GM12878 (cell line): ENCODE results near the gene RBM10.

DNA sequence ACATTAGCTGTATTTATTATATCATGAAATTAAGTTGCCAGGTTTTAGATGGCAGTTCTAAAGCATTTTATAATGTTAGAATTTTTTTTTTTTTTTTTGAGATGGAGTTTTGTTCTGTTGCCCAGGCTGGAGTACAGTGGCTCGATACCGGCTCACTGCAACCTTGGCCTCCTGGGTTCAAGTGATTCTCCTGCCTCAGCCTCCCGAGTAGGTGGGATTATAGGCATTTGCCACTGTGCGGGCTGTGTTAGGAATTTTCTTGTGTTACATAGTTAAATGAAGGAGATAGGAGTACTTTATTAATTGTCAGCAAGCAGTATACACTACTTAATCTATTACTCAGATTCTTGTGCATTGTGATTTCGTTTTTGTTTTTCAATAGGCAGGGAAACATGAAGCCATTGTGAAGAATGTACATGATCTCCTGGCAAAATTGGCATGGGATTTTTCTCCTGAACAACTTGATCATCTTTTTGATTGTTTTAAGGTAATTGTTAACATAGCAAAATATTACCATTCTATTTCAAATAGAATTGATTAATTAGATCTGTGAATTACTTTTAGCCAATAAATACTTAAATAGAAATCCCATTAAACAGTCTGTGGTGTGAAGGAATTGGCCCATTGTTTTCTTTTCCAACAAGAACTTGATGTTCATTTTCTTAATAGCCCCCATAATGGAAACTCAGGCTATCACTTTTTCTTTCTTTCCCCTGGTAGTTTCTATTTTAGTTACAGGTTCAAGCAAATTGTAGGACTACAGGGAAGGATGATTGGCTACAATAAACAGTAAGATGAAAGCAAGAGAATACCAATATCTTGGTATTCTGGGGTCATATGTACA is 59.1 kb downstream of the USP9X start:
- RAMPAGE, long total RNA, result no peak
- RRBS, 2 experiments, result no CpG with 5 or more reads among the region's 5 CpGs
CAGE:
- cytosol, long polyA minus RNA, result no peak
- cytosol, long polyA plus RNA, result no peak
- long polyA plus RNA, result no peak
- nucleolus, long total RNA, result no peak
- nucleus, long polyA plus RNA, result no peak
- nucleus, long total RNA, result no peak

DNA sequence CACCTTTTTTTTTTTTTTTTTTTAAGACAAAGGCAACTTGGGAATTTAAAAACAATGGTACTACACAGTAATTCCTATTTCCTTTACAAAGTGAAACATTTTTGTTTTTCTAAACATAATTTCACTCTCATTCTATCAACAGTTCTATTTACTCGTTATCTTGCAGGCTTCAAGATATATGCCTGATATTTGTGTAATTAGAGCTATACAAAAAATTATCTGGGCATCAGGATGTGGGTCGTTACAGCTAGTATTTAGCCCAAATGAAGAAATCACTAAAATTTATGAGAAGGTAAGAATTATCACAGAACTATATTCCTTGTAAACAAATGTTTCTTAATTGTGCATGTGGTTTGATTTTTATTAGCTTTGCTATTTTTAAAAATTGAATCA is 102.6 kb downstream of the USP9X start:
- RAMPAGE, long total RNA, result no peak
- RRBS, 2 experiments, result no CpG with 5 or more reads among the region's 2 CpGs
CAGE:
- cytosol, long polyA minus RNA, result no peak
- cytosol, long polyA plus RNA, result no peak
- long polyA plus RNA, result no peak
- nucleolus, long total RNA, result no peak
- nucleus, long polyA plus RNA, result no peak
- nucleus, long total RNA, result no peak

- RAMPAGE, long total RNA, result no peak
- RRBS, 2 experiments, result no CpG with 5 or more reads among the region's 9 CpGs
CAGE:
- cytosol, long polyA minus RNA, result no peak
- cytosol, long polyA plus RNA, result no peak
- long polyA plus RNA, result no peak
- nucleolus, long total RNA, result no peak
- nucleus, long polyA plus RNA, result no peak
- nucleus, long total RNA, result no peak
Observed at GRCh38 chrX:41302281-41302812, 31.6 kb upstream of the DDX3X start.

DNA sequence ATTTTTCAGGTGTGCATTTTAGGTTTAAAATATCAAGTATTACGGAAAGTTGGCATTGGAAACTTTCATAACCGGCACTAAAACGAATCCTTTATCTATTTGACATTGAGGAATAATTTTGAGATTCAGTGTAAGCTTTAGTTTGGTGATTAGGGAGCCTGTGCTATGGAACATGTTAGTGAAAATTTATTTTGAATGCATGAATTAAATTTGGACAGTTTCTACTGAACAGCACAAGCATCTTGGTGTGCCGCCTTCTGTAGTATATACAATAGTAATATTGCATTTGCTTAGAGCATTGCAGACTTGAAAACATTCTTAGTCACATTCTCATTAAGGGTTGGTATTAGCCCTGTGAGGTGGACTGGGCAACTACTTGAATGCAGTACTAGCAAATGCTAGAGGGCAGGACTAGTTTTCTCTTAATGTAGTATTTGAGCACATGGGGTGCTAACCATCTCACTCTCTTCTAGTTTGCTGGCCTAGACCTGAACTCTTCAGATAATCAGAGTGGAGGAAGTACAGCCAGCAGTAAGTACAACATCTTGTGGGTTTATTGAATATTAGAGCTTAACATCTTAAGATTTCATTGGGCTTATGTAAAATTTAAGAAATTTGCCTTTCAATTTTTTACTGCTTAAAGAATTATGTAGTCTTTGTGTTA is 3.1 kb downstream of the DDX3X start:
- RAMPAGE, long total RNA, result no peak
- RRBS, 2 experiments, result no CpG with 5 or more reads among the region's 4 CpGs
CAGE:
- cytosol, long polyA minus RNA, result start-site peak on the plus strand centred at position 563 of the sequence, 8 bp wide, 55 reads
- cytosol, long polyA plus RNA, result no peak
- long polyA plus RNA, result no peak
- nucleolus, long total RNA, result no peak
- nucleus, long polyA plus RNA, result no peak
- nucleus, long total RNA, result no peak

GRCh38 chrX:41347955-41349202 is 14.4 kb downstream of the DDX3X start:
- RAMPAGE, long total RNA, result no peak
- RRBS, 2 experiments, result no CpG with 5 or more reads among the region's 11 CpGs
CAGE:
- cytosol, long polyA minus RNA, result start-site peak on the plus strand at chrX:41348254-41348262, 42 reads
- cytosol, long polyA plus RNA, result no peak
- long polyA plus RNA, result no peak
- nucleolus, long total RNA, result no peak
- nucleus, long polyA plus RNA, result no peak
- nucleus, long total RNA, result no peak

GRCh38 chrX:41449427-41450104 is 2.4 kb downstream of the NYX start:
- RAMPAGE, long total RNA, result no peak
- RRBS, 2 experiments, result no CpG with 5 or more reads among the region's 11 CpGs
CAGE:
- cytosol, long polyA minus RNA, result no peak
- cytosol, long polyA plus RNA, result no peak
- long polyA plus RNA, result no peak
- nucleolus, long total RNA, result no peak
- nucleus, long polyA plus RNA, result no peak
- nucleus, long total RNA, result no peak

GRCh38 chrX:41559305-41560165 is 112.4 kb downstream of the NYX start:
- RAMPAGE, long total RNA, result no peak
- RRBS, 2 experiments, result no CpG with 5 or more reads among the region's 7 CpGs
CAGE:
- cytosol, long polyA minus RNA, result no peak
- cytosol, long polyA plus RNA, result no peak
- long polyA plus RNA, result no peak
- nucleolus, long total RNA, result no peak
- nucleus, long polyA plus RNA, result no peak
- nucleus, long total RNA, result no peak

GRCh38 chrX:41718772-41718973 is 5.3 kb upstream of the GPR82 start:
- RAMPAGE, long total RNA, result no peak
- RRBS, 2 experiments, result no CpG with 5 or more reads among the region's 1 CpG
CAGE:
- cytosol, long polyA minus RNA, result no peak
- cytosol, long polyA plus RNA, result no peak
- long polyA plus RNA, result no peak
- nucleolus, long total RNA, result no peak
- nucleus, long polyA plus RNA, result no peak
- nucleus, long total RNA, result no peak

- RAMPAGE, long total RNA, result no peak
- RRBS, 2 experiments, result no CpG with 5 or more reads among the region's 5 CpGs
CAGE:
- cytosol, long polyA minus RNA, result no peak
- cytosol, long polyA plus RNA, result no peak
- long polyA plus RNA, result no peak
- nucleolus, long total RNA, result no peak
- nucleus, long polyA plus RNA, result no peak
- nucleus, long total RNA, result no peak
Observed at GRCh38 chrX:41822780-41823596, 99.0 kb downstream of the GPR82 start.

DNA sequence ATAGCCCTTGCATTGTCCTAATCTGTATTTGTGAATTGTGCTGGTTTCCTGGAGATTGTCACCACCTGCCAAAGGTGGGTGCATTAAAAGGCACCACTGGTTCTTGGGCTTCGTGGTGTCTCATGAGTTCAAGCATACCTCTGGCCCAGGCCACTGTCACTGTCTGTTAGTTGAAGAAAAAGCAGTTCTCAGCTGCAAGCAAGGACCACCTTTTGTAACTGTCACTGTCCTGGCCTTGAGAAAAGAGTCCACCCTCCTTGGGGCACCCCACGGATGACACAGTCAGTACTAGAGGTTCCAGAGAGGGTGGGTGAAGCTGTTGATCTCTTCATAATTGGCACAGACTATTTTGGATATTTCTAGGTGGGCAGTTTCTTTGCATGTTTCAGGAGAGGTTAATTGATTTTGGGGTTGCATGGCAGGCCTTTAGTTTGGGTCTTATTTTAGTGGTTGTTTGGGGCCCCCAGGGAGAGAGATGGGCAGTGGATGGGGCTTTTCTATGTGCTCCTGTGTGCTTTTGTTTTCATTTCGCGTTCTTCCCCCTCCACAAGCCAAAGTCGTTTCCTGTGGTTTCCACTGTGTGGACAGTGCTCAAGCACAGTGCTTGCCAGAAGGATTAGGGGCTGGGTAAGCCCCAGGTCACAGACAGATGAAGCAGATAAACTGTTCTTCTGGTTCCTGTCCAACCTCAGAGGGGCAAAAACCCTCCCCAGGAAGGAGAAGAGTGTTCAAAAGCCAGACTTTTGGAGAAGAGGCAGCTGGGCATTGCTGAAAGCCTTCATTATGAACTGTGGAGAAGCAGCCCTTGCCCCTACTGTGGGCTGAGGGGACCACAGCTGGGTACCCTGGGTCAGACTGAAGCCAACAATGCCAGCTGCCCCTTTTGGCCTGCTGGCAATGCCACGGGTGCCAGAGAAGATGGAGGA is 156.3 kb upstream of the PPP1R2C start:
- RAMPAGE, long total RNA, result no peak
- RRBS, 2 experiments, result no CpG with 5 or more reads among the region's 6 CpGs
CAGE:
- cytosol, long polyA minus RNA, result no peak
- cytosol, long polyA plus RNA, result no peak
- long polyA plus RNA, result no peak
- nucleolus, long total RNA, result no peak
- nucleus, long polyA plus RNA, result no peak
- nucleus, long total RNA, result no peak

DNA sequence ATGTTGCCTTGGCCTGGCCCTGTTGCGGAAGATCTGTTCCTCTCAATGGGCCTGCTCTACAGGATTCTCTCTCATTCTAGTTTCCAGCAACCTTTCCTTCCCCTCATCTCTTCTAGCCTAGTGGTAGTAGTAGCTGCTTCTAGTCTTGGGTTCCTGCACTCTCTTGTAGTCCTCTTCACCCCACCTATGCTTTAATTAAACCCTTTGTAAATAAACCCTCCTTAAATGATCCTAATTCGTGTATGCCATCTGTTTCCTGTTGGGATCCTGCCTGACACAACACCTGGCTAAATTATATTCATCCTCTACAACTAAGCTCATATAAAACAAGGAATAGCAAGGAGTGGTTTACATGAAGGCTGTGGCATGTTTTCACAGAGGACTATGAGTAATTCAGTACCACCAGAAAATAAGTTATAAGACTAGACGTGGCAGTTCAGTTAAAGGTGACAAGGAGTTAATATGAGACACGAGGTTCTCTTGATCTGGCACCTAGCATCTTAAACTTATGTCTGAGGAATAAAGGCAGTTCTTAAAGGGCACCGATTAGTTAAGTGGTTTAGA is 95.6 kb upstream of the MAOA start:
- RAMPAGE, long total RNA, result no peak
- RRBS, 2 experiments, result no CpG with 5 or more reads among the region's 5 CpGs
CAGE:
- cytosol, long polyA minus RNA, result no peak
- cytosol, long polyA plus RNA, result no peak
- long polyA plus RNA, result no peak
- nucleolus, long total RNA, result no peak
- nucleus, long polyA plus RNA, result no peak
- nucleus, long total RNA, result no peak

DNA sequence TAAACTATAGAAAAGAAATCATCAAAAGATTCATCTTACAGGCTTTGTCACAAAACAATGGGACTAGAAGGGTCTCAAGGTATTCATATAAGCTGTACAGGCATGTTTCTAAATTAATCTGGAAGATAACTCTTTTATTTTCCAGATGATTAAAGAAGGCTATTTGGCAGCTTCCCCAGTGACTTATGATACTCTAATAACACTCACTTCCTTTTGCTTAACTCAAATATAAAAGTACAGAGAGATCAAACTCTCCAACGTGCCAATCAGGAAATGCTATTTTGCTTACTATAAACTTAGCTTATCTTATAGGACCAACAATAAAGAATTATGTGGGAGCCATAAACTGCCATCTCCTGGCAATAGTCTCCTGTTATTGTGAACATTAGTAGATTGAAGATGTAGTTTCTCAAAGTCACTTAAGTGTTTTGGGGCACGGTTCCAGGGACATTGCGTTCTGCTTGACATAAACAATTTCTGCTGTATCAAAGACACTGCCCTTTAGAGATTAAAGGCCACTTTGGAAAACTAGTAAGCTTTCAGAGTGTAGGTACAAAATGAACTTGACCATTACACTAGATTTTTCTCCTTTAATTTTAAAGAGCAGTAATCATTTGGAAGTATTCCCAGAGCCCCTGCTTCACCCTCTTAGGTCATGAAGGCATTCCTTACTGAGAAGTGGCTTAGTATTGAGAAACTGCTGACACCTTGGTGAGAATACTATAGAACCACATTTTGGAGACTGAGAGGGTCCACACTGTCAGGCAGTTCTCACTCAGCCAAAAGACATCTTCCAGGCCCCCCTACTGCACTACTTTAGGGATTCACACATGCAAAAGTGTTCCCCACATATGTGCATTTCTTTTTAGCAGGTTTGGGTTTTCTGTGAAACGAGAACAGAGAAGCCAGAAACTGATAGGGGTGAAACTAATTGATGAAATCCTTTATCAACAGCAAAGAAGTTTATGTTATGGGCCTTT is 51.9 kb downstream of the MAOA start:
- RAMPAGE, long total RNA, result no peak
- RRBS, 2 experiments, result no CpG with 5 or more reads among the region's 4 CpGs
CAGE:
- cytosol, long polyA minus RNA, result no peak
- cytosol, long polyA plus RNA, result no peak
- long polyA plus RNA, result no peak
- nucleolus, long total RNA, result no peak
- nucleus, long polyA plus RNA, result no peak
- nucleus, long total RNA, result no peak

DNA sequence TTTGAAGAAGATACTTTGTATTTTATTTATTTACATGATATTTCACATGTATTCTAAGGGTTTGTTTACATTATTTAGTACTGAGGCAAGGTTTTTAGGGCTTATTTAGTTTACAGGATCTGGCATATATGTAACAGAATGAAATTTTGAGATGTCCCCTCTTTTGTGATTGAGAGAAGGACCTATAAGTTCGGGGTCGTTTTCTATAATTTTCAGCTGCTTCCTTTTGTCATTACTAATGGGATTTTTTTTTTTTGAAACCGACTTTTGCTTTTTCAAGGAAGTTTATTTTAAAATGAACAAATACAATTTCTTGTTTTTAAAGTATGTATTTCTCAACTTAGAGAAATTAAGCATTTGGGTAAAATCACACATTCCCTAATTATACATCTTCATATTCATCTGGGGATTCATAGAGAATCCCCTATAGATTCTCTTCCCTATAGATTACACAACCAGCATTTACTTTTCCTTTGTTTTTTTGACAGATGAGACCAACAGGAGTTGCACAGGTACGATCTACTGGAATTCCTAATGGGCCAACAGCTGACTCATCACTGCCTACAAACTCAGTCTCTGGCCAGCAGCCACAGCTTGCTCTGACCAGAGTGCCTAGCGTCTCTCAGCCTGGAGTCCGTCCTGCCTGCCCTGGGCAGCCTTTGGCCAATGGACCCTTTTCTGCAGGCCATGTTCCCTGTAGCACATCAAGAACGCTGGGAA is 137.6 kb downstream of the DIPK2B start:
- RAMPAGE, long total RNA, result no peak
- RRBS, 2 experiments, result no CpG with 5 or more reads among the region's 7 CpGs
CAGE:
- cytosol, long polyA minus RNA, result start-site peak on the plus strand centred at position 657 of the sequence, 9 bp wide, 27 reads
- cytosol, long polyA plus RNA, result no peak
- long polyA plus RNA, result no peak
- nucleolus, long total RNA, result no peak
- nucleus, long polyA plus RNA, result no peak
- nucleus, long total RNA, result start-site peak on the plus strand centred at position 244 of the sequence, 5 bp wide, 33 reads

DNA sequence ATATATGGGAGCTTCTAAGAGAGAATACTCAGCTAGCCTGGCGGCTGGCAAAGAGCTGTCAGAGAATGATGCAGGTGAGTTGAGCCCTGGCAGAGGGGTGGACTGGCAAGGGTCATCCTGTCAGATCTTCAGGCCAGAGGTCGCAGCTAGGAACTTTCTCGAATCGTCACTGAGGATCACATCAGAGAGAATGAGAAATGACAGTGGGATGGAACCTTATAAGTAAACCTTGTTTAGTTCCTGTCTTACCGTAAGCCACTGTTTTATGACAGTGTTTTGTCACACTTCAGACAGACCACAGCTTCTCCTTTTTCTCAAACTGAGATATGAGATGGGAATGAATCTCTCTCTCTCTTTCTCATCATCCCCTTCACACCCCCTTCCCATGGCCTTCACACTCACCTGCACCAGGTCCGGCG is 9.3 kb downstream of the DIPK2B start:
- RAMPAGE, long total RNA, result no peak
- RRBS, 2 experiments, result no CpG with 5 or more reads among the region's 7 CpGs
CAGE:
- cytosol, long polyA minus RNA, result no peak
- cytosol, long polyA plus RNA, result no peak
- long polyA plus RNA, result no peak
- nucleolus, long total RNA, result no peak
- nucleus, long polyA plus RNA, result no peak
- nucleus, long total RNA, result no peak

GRCh38 chrX:45504962-45505849 is 304.5 kb upstream of the DIPK2B start:
- RAMPAGE, long total RNA, result no peak
- RRBS, 2 experiments, result no CpG with 5 or more reads among the region's 3 CpGs
CAGE:
- cytosol, long polyA minus RNA, result no peak
- cytosol, long polyA plus RNA, result no peak
- long polyA plus RNA, result no peak
- nucleolus, long total RNA, result no peak
- nucleus, long polyA plus RNA, result no peak
- nucleus, long total RNA, result no peak

GRCh38 chrX:45767628-45767865 is 566.9 kb upstream of the DIPK2B start:
- RAMPAGE, long total RNA, result no peak
- RRBS, 2 experiments, result no CpG with 5 or more reads among the region's 4 CpGs
CAGE:
- cytosol, long polyA minus RNA, result no peak
- cytosol, long polyA plus RNA, result no peak
- long polyA plus RNA, result no peak
- nucleolus, long total RNA, result no peak
- nucleus, long polyA plus RNA, result no peak
- nucleus, long total RNA, result no peak

- RAMPAGE, long total RNA, result no peak
- RRBS, 2 experiments, result no CpG with 5 or more reads among the region's 14 CpGs
CAGE:
- cytosol, long polyA minus RNA, result no peak
- cytosol, long polyA plus RNA, result no peak
- long polyA plus RNA, result no peak
- nucleolus, long total RNA, result no peak
- nucleus, long polyA plus RNA, result no peak
- nucleus, long total RNA, result no peak
Observed at GRCh38 chrX:45801123-45801510, 600.4 kb upstream of the DIPK2B start.

- RAMPAGE, long total RNA, result no peak
- RRBS, 2 experiments, result 36% methylated on average over 10 of the region's 60 CpGs
CAGE:
- cytosol, long polyA minus RNA, result no peak
- cytosol, long polyA plus RNA, result no peak
- long polyA plus RNA, result no peak
- nucleolus, long total RNA, result no peak
- nucleus, long polyA plus RNA, result no peak
- nucleus, long total RNA, result no peak
Observed at GRCh38 chrX:46758353-46759053, 415 bp downstream of the SLC9A7 start.

GRCh38 chrX:47144067-47144577 is 380 bp downstream of the NDUFB11 start:
- RAMPAGE, long total RNA, result no peak
- RRBS, 2 experiments, result 7 to 9% methylated on average over 7 of the region's 32 CpGs
CAGE:
- cytosol, long polyA minus RNA, result no peak
- cytosol, long polyA plus RNA, result no peak
- long polyA plus RNA, result no peak
- nucleolus, long total RNA, result start-site peak on the minus strand at chrX:47144447-47144474, 74 reads
- nucleus, long polyA plus RNA, result no peak
- nucleus, long total RNA, result no peak

DNA sequence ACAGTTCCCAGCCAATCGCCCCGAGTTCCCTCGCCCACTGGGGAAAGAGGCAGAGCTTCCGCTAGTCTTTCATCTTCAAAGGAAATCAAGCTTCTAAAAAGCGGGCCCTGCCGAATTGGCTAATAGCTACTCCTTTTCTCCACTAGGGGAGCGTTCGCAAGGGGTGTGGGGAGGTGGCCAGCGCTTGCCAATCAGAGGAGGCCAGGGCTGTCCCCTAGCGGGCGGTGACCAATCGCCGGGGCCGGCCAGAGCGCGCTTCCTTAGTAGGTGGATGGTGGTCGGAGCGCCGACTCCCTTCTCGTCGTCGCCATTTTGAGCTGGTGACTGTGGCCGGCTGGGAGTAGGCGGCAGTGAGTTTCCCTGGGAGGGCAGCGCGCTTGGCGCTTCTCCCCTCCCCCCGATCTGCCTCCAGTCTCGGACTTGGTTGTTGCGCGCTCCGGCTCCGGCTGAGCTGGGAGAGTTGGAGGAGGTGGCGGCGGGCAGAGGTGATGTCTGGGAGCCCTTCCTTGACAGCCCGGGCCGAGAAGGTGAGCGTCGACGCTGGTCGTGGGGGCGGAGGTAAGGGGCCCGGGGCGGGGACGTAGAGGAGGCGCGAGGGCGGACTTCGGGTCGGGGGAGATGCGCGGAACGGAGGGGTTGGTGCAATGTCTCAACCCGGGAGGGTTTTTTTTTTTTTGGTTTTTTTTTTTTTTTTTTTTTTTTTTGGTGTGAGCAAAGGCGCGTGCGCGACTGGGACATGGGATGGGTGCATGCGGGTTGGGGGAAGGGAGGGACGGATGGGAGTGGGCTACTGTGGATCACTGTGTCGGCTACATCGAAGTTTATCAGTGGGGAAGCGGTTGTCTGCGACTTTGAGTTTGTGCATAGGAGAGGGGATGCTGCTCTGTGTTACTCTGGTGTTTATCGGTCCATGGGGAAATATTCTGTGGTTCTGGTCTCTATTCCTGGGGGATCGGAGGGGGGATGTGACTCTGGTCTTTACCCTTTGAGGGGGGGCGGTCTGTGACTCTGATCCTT is at the start of gene RBM10:
TSS of gene RBM10 (plus strand) at position 263 of the 1,017 bp plus-strand sequence.
- RAMPAGE, long total RNA, result start-site peak on the plus strand centred at position 277 of the sequence, 78 bp wide, 743 and 324 reads in 2 replicates
- RRBS, 2 experiments, result 26 to 31% methylated on average over 20 to 28 of the region's 67 CpGs
CAGE:
- cytosol, long polyA minus RNA, result start-site peak on the plus strand centred at position 263 of the sequence, 7 bp wide, 21 reads
- cytosol, long polyA plus RNA, result start-site peak on the plus strand centred at position 296 of the sequence, 92 bp wide, 414 and 419 reads in 2 replicates
- long polyA plus RNA, result start-site peak on the plus strand centred at position 300 of the sequence, 101 bp wide, 286 and 386 reads in 2 replicates
- nucleolus, long total RNA, result no peak
- nucleus, long polyA plus RNA, result start-site peak on the plus strand centred at position 300 of the sequence, 101 bp wide, 149 and 348 reads in 2 replicates
- nucleus, long total RNA, result no peak